Measurements from ENCODE around the genes PLEKHG5 and ERRFI1.

DNA sequence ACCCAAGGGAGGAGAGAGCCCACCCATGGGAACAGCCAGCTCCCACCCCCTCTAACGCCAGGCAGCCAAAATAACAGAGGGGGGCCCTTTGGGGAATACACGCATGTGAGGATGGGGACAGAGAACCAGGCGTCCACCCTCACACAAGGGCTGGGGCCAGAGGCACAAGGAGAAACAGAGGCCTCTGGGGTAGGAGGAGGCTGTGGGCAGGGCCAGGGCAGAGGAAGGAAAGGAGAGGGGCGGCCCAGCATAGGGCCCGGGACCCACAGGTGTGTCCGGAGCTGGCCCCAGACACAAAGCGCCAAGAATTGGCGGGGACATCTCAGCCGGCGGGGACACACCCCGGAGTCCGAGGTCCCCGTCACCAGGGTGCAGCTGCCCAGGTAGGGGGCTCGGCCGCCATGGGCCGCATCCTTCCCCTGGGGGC, 6.7 kb downstream of the PLEKHG5 start:
- RRBS = 15% methylated on average over 4 of the region's 16 CpGs

DNA sequence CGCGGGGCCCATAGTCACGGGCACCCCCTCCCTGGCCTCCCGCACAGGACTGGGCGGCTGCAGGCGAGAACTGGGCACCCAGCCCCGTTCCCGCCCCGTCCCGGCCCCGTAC, 6.4 kb downstream of the PLEKHG5 start:
- RRBS = 3% methylated on average over 2 of the region's 11 CpGs

DNA sequence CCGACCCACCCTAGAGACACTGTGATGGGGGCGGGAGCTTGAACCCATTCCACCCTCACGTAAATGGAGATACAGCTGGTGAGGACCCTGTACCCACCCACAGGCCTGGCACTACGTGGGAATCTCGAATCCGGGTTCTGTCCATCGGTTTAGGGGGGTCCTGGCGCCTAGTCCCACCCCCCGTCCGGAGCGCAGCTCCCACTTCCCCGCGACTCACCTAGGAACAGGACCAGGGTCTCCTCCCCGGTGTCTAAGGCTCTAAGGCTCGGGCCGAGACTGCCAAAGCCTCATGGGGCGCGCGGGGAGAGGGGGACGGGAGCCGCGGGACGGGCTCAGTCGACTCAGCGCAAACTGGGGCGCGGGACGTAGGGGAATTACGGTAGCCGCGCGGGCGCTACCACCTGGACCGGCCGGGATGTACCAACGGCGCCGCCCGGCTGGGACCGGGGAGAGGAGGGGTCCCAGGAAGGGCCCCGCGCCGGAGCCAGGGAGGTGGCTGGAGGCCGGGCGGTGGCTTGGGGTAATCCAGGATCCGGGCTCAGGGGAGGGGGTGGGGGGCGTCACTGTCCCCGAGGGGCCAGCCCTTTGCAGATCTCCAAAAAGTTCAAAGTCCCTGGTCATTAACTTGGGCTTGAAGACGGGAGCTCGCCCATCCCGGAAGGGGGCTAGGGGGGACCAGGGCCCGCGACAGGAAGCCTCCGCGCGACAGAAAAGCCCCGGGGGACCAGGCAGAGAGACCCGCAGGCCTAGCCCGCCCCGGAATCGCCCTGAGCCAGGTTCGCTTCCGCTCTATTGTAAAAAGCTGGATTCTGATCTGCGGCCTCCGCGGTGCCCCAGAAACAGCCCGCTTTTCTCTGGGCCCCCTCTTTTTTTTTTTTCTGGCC, 997 bp downstream of the PLEKHG5 start:
- RRBS = 4% methylated on average over 24 of the region's 67 CpGs

DNA sequence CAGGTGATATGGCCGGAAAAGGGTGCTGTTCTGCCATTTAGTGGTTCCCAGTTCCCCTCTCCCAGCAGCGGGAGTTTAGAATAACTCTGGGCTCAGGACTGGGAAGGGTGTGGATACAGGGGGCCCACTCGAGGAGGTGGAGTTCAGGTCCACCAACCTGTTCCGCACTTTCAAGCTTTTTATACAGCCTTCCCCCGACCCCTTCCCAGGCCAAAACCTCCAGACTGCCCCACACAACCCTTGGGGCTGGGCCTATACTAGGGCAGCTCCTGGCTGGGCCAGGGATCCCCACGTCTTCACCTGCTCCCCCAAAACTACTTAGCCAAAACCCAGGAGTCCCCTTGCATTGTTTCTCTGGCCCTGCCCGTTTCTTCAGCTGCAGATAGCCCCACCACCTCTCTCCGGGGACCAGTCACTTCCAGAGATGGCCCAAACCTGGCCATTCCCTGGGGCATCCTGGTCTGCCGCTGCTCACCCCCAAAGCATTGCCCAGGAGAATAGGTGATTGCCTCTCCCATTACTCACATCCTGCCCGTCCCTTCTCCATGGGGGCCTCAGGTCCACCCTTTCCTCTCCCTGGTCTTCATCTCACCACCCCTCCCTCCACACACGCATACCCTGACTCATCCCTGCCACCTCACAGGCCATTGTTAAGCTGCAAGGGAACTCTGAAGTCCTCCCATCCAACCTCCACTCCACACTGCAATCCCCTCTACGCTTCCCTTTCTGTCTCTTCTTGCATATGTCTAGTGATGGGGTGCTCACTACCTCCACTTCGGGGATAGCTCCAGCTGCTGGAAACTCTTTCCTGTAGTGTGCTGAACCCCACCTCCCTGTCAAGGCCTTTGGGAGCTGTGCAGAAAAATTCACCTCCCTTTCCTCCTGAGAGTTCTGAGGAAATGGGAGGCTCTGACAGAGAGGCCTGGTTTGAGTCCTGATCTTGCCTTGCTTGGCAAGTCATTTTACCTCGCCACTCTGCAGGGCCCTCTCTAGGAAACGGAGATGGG, at the start of gene PLEKHG5:
Gene PLEKHG5 (minus strand): TSS at position 556 of the 1,007 bp plus-strand sequence.
- RRBS = no CpG with 5 or more reads among the region's 15 CpGs

- RRBS = no CpG with 5 or more reads among the region's 5 CpGs
Observed at GRCh38 chr1:6546152-6546842, 8.0 kb downstream of the NOL9 start.

DNA sequence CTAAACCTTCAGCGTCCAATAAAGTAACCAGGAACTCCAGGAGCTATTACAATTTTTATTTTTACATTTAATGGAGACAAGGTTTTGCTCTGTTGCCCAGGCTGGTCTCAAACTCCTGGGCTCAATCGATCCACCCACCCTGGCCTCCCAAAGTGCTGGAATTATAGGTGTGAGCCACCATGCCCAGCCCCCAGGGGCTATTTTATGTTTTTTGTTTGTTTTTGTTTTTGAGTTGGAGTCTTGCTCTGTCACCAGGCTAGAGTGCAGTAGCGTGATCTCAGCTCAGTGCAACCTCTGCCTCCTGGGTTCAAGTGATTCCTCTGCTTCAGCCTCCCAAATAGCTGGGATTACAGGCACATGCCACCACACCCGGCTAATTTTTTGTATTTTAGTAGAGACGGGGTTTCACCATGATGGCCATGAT, 3.0 kb downstream of the ZBTB48 start:
- RRBS = no CpG with 5 or more reads among the region's 5 CpGs

GRCh38 chr1:6592293-6592596, 10.4 kb downstream of the KLHL21 start:
- RRBS = no CpG with 5 or more reads among the region's 3 CpGs

DNA sequence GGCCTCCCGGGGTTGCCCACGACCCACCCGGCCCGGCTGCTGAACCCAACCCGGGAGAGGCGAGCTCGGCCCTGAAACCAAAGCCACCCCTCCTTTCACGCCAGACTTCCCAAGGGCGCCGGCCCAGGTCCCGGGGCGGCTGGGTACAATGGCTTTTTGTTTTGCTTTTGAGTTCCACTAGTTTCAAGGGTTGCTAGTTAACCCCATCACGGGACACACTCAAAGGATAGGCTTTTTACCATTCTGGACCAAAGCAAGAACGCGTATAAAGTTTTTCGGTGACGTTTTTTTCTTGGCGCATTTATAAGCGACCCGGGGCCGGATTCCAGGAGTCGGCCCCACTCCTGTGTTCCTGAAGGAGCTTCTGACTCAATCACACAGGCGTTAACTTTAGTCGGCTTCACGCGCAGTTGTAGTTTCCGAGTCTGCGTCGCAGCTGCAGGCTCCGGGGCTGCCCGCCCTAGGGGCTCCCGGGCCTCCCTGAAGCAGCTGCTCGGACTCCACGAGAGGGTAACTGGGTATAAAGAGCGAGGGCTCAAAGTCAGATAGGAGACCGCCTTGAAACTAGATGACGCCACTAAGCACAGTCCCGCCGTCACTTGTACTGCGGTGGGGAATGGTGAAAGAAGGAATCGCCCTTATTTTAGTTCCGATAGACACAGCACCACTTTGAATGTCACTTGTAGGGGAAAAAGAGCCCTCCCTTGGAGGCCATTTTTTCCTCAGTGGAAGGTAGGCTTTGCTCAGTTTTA, 683 bp upstream of the KLHL21 start:
- RRBS = 2% methylated on average over 10 of the region's 42 CpGs

DNA sequence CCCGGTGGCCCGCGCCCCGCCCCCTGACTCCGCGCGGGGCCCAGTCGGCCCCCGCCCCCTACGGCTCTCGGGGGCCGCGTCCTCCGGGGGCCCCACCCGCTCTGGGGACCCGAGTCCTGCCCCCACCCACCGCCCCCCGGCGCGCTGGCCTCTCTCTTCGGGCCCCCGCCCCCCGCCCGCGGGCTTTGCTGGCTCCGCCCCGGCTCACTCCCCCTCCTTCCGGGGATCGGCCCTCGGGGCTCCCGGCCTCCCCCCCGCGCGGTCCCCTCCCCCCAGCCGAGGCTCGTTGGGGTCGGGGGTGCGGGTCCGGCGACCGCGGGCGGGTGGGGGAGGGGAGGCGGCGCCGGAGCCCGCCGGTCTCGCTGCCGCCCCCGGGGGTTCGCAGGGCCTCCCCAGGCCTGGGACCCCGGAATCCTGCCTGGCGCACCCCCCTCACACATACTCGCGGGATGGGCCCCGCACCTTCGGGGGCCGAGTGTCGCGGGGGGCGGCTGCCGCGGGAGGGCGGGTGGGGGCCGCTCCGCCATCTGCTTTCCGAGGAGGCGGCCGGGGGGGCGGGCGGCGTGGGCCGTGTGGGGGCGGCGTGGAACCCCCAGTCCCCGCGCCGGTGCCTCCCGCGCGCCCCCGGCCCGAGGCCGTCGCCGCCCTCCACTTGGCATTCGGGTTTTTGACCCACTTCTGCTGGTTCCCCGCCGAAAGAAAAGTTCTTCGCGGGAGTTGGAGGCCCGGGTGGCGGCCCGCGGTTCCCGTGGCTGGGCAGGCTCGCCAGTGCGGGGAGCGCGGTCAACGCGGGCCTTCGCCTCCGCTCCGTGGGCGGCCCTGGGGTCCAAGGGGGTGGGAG, 1.3 kb downstream of the PHF13 start:
- RRBS = 3% methylated on average over 61 of the region's 107 CpGs

GRCh38 chr1:6637962-6638946, 13.6 kb downstream of the THAP3 start:
- RRBS = no CpG with 5 or more reads among the region's 28 CpGs

- RRBS = 3% methylated on average over 60 of the region's 113 CpGs
Observed at GRCh38 chr1:6784039-6785198, 835 bp upstream of the CAMTA1 start.

DNA sequence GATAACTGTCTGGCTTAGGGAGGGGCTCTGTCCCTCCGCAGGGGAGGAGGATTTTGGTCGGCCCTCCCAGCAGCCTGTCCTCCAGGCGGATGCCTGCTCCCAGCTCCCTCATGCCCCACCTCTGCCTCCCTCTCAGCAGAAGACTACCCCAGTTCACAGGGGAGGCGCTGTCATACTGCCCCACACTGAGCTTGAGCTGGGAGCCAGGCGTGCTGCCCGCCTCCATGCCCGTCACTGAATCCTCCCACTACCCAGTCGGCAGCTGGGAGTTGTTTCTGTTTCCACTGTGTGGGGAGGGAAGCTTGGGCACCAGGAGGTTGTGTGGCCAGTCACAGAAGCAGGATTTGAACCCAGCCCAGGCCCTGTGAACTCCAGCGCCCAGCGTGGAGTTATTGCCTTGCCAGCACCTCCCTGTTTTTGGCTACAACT, 127.3 kb downstream of the CAMTA1 start:
- RRBS = no CpG with 5 or more reads among the region's 10 CpGs

- RRBS = no CpG with 5 or more reads among the region's 17 CpGs
Observed at GRCh38 chr1:7199111-7199564, 413.9 kb downstream of the CAMTA1 start.

GRCh38 chr1:7388125-7389233, 382.6 kb upstream of the VAMP3 start:
- RRBS = no CpG with 5 or more reads among the region's 30 CpGs

GRCh38 chr1:7455405-7455856, 315.7 kb upstream of the VAMP3 start:
- RRBS = no CpG with 5 or more reads among the region's 17 CpGs

GRCh38 chr1:7781476-7782807, 2.1 kb upstream of the PER3 start:
- RRBS = no CpG with 5 or more reads among the region's 31 CpGs

GRCh38 chr1:7938128-7938523, 2.5 kb downstream of the TNFRSF9 start:
- RRBS = no CpG with 5 or more reads among the region's 3 CpGs

DNA sequence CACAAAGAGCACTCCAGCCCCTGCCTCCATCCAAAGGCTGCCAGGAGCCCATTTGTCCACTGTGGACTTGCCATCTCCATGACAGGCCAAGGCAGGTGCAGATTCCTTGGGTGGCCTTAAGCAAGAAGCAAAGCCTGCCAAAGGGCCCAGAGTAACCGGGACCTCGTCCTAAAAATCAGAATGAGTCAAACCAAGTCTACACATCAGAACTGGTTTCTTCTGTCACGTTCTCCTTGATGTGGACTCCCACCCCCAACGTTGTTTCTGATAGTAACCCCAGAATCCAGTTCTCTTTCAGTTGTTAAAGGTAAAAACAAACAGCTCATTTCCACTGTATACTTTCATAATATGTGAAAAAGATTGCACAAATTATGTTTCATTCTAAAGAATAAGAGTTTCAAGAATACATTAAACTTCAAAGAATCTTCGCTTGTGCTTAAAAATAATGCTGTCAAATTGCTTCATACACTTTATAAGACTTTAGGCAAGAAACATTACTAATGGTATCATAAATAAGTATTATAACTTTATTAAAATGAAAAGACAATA, 14.8 kb downstream of the ERRFI1 start:
- RRBS = no CpG with 5 or more reads among the region's 5 CpGs

GRCh38 chr1:8021323-8022398, 4.4 kb downstream of the ERRFI1 start:
- RRBS = no CpG with 5 or more reads among the region's 13 CpGs

DNA sequence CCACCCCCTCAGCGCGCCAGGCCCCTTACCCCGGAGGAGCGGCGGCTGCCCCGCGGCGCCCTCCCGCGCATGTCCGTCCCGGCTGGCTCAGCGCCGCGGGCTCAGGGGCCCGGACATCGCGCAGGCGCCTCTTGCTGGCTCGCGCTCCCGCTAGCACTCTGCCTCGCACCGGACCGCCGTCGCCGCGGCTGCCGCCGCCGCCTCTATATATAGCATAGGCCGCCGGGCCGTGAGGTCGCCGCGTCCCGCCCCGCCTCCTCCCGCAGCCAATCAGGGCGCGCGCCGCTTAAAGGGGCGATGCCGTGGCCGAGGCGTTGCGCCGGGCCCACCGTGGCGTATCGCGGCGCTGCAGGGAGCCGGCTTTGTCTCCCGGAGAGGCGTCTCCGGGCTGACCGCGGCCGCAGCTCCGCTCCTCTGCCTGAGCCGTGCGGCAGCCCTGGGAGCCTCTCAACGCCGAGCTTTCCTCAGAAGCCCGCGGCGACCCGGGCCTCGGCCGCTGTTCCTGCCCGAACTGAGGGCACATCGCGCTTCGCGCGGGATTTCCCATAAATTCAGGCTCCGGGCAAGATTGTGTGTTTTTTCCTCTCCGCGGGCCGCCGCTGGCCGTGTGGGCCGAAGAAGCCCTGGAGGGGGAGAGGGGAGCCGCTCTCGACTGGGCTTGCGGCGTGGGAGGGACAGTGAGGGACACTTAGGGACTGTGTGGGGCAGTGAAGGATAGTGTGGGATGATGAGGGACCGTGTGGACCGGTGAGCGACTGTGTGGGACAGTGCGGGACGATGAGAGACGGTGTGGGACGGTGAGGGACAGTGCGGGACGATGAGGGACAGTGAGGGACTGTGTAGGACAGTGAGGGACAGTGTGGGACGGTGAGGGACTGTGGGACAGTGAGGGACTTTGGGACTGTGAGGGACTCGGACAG, at the start of gene ERRFI1:
Gene ERRFI1 (minus strand): TSS at position 181 of the 920 bp plus-strand sequence.
- RRBS = 10% methylated on average over 63 of the region's 102 CpGs